Left cardiac atrium (tissue), 1 donor: ENCODE measurements around a stretch of chr6.

DNA sequence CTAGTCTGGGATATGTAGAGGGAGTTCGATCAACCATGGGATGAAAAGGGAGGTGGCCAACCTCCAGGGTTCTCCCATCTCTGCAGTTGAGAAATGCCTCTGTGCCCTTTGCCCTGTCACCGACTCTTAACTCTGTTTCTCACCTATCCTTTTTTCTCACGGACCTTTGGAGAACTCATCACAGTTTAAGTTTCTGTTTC lies 498 bp downstream of the PEX3 start:
- PRO-cap = no peak

- PRO-cap = no peak
These were observed 23.8 kb upstream of the FUCA2 start for GRCh38 chr6:143535221-143535772.

DNA sequence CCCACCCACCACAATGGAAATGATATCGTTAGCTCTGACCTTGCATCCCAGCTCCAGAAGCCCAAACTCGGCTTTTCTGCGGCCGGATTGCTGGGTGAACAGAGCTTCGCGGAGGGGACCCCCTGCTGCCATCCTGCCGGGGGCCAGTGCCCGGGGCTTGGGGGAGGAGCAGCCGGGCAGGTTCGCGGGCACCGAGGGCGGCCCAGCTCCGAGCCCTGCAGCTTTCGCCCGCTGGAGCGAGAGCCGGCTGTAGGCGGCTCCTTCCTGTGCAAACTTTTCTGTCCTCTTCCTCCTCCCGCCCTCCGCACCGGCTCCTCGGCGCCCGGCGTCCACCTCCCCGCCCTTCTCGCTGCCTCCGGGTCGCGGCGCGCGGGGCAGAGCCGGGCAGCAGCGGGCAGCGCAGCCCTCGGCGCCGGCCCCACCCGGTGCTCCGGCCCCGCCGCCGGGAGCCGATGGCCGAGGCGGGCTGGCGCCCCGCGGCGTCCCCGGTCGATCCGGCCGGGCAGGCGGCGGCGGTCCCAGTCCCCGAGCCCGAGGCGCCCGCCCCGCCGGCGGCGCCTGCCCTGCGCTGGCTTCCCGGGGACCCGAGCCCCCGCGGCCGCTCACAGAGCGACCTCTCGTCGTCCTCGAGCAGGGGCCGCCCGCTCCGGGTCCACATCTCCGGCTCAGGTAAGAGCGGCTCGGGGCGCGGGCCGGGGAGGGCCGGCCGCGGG lies 25.2 kb upstream of the FUCA2 start:
- PRO-cap = unidirectional peak, plus-strand start at position 360 of the sequence

DNA sequence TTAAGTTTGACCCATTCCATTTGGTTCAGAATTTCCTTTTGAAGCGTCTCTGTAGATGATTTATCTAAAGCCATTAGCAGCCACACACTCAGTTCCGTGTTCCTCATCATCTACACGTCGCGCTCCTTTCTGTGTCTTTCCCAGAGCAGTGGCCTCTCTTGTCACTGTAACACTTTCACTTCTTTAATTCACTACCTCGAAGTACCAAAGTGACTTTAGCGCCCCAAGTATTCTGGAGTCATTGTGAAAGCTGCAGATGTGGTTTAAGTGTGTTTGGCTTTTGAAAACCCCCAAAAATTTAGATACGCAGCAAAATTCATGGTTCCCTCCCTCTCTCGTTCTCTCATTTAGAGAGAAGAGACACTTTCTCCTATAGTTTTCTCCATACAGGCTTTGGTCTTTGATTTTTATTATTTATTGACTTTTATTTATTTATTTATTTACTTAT lies 55.5 kb upstream of the FUCA2 start:
- PRO-cap = no peak

GRCh38 chr6:143746494-143747032 lies 68.8 kb downstream of the PHACTR2 start:
- PRO-cap = no peak

- PRO-cap = no peak
These were observed 37.5 kb downstream of the ZC2HC1B start for GRCh38 chr6:143901716-143902166.

- PRO-cap = no peak
These were observed 66.6 kb downstream of the PLAGL1 start for GRCh38 chr6:143941319-143942062.

GRCh38 chr6:144170049-144170628 lies 19.8 kb downstream of the STX11 start:
- PRO-cap = no peak

- PRO-cap = no peak
These were observed 237.7 kb downstream of the UTRN start for GRCh38 chr6:144522700-144523429.

DNA sequence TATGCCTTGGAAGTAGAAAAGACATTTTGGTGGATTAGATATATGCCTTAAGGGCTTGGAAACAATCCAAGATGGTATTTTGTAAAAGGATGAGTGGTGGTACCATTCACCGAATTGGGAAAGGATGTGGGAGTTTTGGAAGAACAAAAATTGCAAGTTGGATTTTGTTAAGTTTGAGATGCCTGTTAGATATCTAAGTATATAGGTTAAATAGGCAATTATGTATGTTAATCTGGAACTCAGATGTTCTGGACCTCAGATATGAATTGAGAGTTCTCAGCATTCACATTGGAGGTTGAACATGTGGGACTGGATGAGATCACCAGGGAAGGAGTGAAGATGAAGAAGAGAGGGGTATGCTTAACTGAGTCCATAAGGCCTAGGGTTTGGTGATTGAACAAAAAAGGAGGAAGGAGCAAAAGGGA lies 280.0 kb downstream of the UTRN start:
- PRO-cap = no peak

- PRO-cap = no peak
These were observed 339.5 kb downstream of the UTRN start for GRCh38 chr6:144624470-144625108.

- PRO-cap = no peak
These were observed 376.1 kb downstream of the UTRN start for GRCh38 chr6:144661221-144661637.

DNA sequence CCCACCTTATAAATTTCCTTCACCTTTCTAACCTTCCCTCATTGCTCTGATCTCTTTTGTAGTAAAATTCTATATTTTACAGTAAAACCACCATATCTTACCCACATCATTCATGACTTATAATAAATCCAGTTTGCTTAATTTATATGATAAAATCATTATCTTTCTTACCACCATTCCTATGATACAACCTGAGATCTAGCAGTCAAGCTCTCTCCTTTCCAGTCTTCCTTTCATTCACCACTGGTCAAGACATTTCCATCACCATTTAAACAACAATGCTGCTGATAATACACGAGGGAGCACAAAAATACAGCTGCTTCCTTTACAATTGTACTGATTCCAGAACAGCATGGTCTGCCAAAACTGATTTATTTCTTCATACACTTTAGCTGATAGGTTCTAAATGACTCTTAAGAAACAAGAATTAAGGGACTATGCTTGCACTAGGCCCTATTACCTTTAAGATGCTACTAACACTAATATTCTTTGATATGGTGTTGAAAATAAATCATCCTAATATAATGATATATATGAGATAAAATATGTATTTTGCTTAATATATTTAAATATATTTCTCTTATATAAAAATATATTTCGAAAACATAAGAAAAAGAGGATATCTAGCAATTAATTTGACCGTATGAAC lies 65.0 kb downstream of the EPM2A start:
- PRO-cap = no peak

GRCh38 chr6:145798586-145799005 lies 16.0 kb downstream of the FBXO30 start:
- PRO-cap = no peak

DNA sequence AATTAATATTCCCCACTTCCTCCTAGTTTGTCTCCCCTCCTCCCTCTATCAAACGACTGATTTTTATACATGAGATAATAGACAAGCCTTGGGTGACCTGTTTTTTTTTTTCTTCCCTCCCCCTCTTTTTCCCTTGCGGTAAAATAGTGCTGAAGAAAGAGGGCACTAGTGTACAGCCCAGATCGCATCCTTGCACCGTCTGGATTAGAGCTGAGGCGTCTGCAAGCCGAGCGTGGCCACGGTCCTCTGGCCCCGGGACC lies 1.4 kb upstream of the GRM1 start:
- PRO-cap = no peak

GRCh38 chr6:146544168-146544866 lies 684 bp downstream of the RAB32 start:
- PRO-cap = no peak

- PRO-cap = no peak
These were observed 172.3 kb downstream of the ADGB start for GRCh38 chr6:146770916-146771605.

- PRO-cap = unidirectional peak, minus-strand start at chr6:147126936
These were observed 77.5 kb upstream of the STXBP5 start for GRCh38 chr6:147126713-147127130.

GRCh38 chr6:147154465-147154867 lies 49.8 kb upstream of the STXBP5 start:
- PRO-cap = no peak

DNA sequence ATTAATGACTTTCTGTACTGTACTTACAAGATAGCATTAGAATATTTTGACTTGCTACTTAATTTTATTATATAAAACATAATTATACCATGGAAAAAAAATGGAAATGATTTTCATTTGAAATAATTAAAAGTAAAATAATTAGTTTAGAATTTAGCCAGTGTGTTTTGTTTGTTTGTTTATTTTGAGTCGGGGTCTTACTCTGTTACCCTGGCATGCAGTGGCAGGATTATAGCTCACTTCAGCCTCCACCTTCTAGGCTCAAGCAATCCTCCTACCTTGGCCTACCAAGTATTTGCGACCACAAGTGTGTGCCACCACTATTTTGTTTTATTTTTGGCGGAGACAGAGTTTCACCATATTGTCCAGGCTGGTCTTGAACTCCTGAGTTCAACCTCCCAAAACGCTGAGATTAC lies 7.2 kb downstream of the STXBP5 start:
- PRO-cap = no peak